Keratinocyte (primary cell): Measurements from ENCODE around the genes URM1 and GLE1.

DNA sequence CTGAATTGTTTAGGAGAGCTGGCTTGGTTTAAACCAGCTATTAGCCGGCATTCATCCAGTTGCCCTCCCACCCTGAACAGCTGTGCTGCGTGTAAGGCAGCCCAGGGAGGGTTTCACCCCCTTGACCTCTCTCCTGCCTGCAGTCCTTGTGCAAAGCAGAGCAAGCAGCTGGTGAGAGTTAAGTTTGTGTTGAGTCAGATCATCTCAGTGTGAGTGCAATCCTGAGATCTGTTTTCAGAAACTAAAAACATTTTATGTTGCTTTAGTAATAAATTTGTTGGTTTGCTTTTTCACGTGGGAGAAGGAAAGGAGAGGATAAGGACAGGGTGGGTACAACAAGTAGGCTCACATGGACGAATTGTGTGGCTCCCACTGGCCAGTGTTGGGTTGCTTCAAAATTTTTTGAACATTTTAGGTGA lies 13.1 kb downstream of the SLC25A25 start:
CAGE:
- cytosol, long polyA minus RNA: no peak
- cytosol, long polyA plus RNA: no peak
- long polyA plus RNA: no peak
- nucleus, long polyA minus RNA: no peak
- nucleus, long polyA plus RNA: no peak

GRCh38 chr9:128099197-128099687 lies 28.3 kb downstream of the PTGES2 start:
CAGE:
- cytosol, long polyA minus RNA: no peak
- cytosol, long polyA plus RNA: no peak
- long polyA plus RNA: no peak
- nucleus, long polyA minus RNA: no peak
- nucleus, long polyA plus RNA: no peak

DNA sequence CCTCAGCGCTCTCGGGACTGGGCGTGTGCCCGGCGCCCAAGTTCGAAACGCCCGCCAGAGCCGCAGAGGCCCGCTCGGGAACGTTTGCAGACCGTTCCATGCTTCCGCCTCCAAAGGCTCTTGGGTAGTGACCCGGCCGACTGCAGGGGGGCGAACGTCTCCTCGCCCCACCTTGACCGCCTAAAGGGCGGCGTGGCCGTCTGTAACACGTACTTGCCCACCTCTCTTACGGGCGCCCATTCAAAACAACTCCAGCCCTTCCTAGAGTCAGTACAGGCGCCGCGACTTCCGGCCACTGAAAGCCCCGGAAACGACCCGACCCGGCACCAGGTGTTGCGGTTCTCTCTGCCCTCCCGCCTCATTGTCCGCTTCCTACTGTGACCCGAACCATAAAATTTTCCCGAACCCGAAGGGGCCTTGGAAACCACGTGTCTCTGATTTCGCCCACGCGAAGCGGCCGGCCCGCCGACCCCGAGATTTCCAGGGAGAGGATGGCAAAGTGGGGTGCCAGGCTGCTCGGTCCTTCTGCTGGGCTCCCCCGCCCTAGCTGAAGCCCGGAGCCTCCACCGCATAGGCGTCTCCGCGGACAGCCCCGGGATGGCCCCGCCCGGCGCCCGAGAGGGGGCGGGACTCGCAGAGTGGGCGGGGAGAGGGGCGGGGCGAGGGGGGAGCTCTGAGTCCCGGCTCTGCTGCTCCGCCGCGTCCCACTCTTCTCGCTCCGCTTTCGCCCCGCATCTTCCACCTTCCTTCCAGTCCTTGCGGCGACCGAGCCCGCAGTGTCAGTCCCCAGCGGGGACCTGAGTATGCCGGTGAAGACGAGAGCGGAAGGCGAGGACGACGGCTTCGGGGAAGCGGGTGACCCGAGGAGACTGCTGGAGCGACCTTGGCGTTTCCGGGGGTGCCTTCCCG lies 567 bp upstream of the PTGES2 start:
CAGE:
- cytosol, long polyA minus RNA: no peak
- cytosol, long polyA plus RNA: start-site peak on the minus strand centred at position 160 of the sequence, 315 bp wide, 100 and 9 reads in 2 replicates; start-site peak on the minus strand centred at position 556 of the sequence, 77 bp wide, 21 and 9 reads in 2 replicates
- long polyA plus RNA: start-site peak on the minus strand centred at position 269 of the sequence, 12 bp wide, 44 and 38 reads in 2 replicates; start-site peak on the minus strand centred at position 555 of the sequence, 59 bp wide, 39 and 23 reads in 2 replicates
- nucleus, long polyA minus RNA: no peak
- nucleus, long polyA plus RNA: start-site peak on the minus strand centred at position 268 of the sequence, 13 bp wide, 94 and 62 reads in 2 replicates; start-site peak on the minus strand centred at position 563 of the sequence, 91 bp wide, 23 and 65 reads in 2 replicates

DNA sequence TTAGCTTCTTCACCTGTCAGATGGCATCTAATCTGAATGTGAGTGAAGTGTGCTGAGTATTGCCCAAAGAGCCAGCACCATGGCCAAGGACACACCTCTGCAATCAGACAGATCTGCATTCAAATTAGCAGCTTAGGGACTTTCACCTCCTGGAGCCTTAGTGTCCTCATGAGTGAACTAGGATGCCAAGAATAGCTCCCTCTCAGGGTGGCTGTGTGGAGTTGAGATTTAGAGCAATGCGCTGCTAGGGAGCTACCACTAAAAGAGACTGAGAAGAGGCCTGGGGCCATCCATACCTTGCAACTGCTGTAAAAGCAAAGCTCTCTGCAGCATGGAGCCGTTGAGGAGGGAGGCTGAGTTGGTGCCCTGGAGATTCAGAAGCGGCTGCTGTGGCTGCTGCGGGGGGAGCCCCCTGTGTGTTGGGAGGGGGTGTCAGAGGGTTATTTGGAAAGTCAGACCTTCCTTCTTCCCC lies 1.3 kb downstream of the CIZ1 start:
CAGE:
- cytosol, long polyA minus RNA: no peak
- cytosol, long polyA plus RNA: no peak
- long polyA plus RNA: no peak
- nucleus, long polyA minus RNA: no peak
- nucleus, long polyA plus RNA: start-site peak on the minus strand centred at position 401 of the sequence, 30 bp wide, 26 and 17 reads in 2 replicates

CAGE:
- cytosol, long polyA minus RNA: no peak
- cytosol, long polyA plus RNA: no peak
- long polyA plus RNA: no peak
- nucleus, long polyA minus RNA: no peak
- nucleus, long polyA plus RNA: no peak
Measured at GRCh38 chr9:128342999-128343556, 2.8 kb downstream of the SLC27A4 start.

DNA sequence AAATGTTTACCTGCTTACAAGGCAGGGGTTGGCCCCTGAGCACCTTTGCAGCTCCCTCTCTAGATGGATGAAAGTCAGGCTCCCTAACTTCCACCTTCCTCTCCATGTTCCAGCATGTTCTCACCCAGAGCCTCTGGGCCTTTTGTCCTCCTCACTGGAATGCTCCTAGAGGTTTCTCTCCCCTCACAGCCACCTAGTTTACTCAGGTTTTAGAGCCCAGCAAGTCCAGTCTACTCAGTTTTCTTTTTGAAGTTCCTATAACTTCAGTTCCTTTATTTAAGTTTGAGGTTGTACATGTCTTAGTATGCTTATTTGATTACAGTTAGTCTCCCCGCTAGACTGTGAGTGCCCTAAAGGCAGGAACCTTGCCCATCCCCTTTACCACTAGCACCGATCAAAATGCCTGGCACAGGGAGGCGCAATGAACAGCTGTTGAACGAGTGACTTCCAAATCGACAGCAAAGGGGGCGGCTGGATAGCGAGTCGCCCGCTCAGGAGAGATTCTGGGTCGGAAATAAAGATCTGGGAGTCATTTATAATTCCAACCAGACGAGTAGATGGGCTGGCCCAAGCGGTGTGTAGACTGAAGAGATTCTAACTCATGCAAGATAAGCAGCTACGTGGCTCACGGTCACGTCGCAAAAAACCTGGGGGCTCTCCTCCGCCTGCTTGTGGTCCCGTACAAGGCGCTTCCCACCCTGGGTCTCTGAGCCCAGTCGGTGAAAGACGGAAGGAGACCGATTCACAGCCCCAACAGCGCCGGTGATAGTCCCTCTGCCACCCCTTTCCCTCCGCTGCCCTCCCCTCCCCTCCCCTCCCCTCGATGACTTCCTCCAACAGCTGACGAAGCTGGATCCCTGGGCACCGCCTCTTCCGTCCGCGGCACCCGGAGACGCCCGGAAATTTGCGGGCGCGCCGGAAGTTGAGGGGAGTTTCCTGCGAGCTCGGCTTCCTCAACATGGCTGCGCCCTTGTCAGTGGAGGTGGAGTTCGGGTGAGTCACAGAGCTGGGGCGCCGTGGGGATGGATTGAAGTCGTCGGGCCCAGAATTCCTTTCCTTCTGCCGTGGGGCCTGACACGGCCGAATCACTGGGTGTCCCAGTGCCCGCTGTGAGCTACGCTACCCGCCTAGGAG lies at the start of gene URM1:
Gene URM1 (plus strand): TSS at position 952 of the 1,134 bp plus-strand sequence.
CAGE:
- cytosol, long polyA minus RNA: start-site peak on the plus strand centred at position 949 of the sequence, 16 bp wide, 26 reads
- cytosol, long polyA plus RNA: start-site peak on the plus strand centred at position 958 of the sequence, 38 bp wide, 536 and 21 reads in 2 replicates
- long polyA plus RNA: start-site peak on the plus strand centred at position 943 of the sequence, 36 bp wide, 306 and 282 reads in 2 replicates
- nucleus, long polyA minus RNA: no peak
- nucleus, long polyA plus RNA: start-site peak on the plus strand centred at position 950 of the sequence, 53 bp wide, 162 and 358 reads in 2 replicates

GRCh38 chr9:128390238-128391161 lies 19.3 kb downstream of the URM1 start:
CAGE:
- cytosol, long polyA minus RNA: no peak
- cytosol, long polyA plus RNA: no peak
- long polyA plus RNA: no peak
- nucleus, long polyA minus RNA: no peak
- nucleus, long polyA plus RNA: no peak

GRCh38 chr9:128405654-128406290 lies 14.9 kb upstream of the CERCAM start:
CAGE:
- cytosol, long polyA minus RNA: no peak
- cytosol, long polyA plus RNA: no peak
- long polyA plus RNA: no peak
- nucleus, long polyA minus RNA: no peak
- nucleus, long polyA plus RNA: no peak

DNA sequence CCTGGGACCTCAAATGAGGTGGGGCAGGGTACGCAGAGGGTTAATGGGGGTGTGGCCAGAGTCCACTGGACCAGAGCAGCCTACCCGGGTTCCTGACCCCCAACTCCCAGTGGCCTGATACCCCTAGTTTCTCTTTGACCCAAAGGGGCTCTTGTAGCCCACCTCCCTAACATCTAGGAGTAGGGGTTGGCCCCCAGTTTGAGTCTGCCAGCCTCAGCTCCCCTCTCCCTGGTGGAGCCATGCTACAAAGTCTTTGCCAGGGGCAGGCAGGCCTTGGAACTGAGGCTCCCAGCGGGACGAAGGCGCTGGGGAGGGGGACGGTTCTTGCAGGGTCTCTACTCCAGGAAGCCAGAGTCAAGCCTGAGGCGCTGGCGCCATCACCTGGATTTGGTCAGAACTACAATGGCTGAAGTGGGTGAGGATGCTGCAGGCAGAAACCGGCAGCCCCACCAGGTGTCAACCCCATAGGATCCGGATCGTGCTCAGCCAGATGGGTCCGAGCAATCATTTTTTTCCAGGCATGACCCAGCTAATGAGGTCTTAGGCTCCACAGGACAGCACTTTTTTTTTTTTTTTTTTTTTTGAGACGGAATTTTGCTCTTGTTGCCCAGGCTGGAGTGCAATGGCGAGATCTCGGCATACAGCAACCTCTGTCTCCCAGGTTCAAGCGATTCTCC lies 8.3 kb upstream of the CERCAM start:
CAGE:
- cytosol, long polyA minus RNA: no peak
- cytosol, long polyA plus RNA: no peak
- long polyA plus RNA: no peak
- nucleus, long polyA minus RNA: no peak
- nucleus, long polyA plus RNA: no peak

GRCh38 chr9:128503146-128504123 lies 1.1 kb upstream of the GLE1 start:
CAGE:
- cytosol, long polyA minus RNA: no peak
- cytosol, long polyA plus RNA: no peak
- long polyA plus RNA: no peak
- nucleus, long polyA minus RNA: no peak
- nucleus, long polyA plus RNA: no peak

DNA sequence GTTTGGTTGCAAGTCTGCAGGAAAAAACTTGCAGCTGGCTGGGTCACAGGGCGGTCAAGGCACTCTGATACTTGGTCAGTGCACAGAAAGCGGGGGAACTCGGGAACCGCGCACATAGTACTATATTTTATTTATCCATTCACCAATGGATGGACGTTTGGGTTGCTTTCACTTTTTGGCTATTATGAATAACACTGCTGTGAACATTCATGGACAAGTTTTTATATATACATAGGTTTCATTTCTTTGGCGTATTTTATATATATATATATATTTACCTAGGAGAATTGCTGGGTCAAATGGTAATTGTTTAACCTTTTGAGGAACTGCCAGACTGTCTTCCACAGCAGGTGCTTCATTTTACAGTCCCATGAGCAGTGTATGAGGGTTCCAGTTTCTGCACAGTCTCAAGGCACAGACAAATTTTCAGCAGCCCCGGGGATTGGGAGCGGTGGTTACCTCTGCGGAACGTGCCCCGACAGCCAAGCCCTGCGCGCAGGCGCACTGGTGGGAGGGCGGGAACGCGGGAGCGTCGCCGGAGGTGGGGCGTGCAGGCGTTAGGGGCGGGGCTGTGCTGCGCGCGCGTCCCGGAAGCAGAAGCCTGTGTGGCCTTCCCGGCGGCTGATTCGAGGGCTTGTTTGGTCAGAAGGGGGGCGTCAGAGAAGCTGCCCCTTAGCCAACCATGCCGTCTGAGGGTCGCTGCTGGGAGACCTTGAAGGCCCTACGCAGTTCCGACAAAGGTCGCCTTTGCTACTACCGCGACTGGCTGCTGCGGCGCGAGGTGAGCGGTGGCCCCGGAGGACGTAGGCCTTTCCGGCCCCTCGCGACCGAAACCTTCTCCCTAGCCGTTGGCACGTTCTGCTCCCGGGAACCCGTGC lies at the start of gene GLE1:
Gene GLE1 (plus strand): TSS at position 596 of the 878 bp plus-strand sequence.
CAGE:
- cytosol, long polyA minus RNA: start-site peak on the plus strand centred at position 595 of the sequence, 7 bp wide, 201 reads
- cytosol, long polyA plus RNA: no peak
- long polyA plus RNA: no peak
- nucleus, long polyA minus RNA: start-site peak on the plus strand centred at position 592 of the sequence, 14 bp wide, 131 reads
- nucleus, long polyA plus RNA: no peak

DNA sequence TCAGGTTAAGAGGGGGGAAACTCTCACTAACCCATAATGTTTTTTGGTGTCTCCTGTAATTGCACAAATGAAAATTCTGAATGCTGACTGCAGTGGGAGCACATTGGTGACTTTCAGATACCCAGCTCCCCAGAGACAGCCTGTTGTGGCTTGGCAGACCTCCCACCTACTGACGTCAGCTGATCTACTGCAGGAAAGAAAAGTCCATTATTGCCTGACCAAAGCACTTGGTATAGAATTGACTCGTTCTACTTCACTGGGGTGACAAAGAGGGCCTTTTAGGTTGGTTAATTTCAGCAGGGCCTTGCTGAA lies 6.5 kb downstream of the SPTAN1 start:
CAGE:
- cytosol, long polyA minus RNA: no peak
- cytosol, long polyA plus RNA: no peak
- long polyA plus RNA: no peak
- nucleus, long polyA minus RNA: no peak
- nucleus, long polyA plus RNA: no peak

GRCh38 chr9:128580847-128581191 lies 28.4 kb downstream of the SPTAN1 start:
CAGE:
- cytosol, long polyA minus RNA: no peak
- cytosol, long polyA plus RNA: no peak
- long polyA plus RNA: no peak
- nucleus, long polyA minus RNA: no peak
- nucleus, long polyA plus RNA: no peak

DNA sequence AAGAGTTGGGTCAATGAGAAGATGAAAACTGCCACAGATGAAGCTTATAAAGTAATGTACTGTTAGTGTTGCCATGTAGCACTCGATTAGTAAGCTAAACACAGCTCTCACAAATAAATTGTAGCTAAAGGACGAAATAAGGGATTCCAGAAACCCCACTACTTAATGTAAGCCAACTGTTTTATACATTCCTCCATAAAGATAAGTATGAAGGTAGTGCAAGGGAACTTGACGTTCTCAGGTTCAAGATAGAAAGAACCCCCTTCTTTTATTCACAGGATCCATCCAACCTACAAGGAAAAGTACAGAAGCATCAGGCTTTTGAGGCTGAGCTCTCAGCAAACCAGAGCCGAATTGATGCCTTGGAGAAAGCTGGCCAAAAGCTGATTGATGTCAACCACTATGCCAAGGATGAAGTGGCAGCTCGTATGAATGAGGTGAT lies 30.4 kb downstream of the SPTAN1 start:
CAGE:
- cytosol, long polyA minus RNA: no peak
- cytosol, long polyA plus RNA: no peak
- long polyA plus RNA: no peak
- nucleus, long polyA minus RNA: start-site peak on the minus strand centred at position 381 of the sequence, 12 bp wide, 12 reads
- nucleus, long polyA plus RNA: no peak

DNA sequence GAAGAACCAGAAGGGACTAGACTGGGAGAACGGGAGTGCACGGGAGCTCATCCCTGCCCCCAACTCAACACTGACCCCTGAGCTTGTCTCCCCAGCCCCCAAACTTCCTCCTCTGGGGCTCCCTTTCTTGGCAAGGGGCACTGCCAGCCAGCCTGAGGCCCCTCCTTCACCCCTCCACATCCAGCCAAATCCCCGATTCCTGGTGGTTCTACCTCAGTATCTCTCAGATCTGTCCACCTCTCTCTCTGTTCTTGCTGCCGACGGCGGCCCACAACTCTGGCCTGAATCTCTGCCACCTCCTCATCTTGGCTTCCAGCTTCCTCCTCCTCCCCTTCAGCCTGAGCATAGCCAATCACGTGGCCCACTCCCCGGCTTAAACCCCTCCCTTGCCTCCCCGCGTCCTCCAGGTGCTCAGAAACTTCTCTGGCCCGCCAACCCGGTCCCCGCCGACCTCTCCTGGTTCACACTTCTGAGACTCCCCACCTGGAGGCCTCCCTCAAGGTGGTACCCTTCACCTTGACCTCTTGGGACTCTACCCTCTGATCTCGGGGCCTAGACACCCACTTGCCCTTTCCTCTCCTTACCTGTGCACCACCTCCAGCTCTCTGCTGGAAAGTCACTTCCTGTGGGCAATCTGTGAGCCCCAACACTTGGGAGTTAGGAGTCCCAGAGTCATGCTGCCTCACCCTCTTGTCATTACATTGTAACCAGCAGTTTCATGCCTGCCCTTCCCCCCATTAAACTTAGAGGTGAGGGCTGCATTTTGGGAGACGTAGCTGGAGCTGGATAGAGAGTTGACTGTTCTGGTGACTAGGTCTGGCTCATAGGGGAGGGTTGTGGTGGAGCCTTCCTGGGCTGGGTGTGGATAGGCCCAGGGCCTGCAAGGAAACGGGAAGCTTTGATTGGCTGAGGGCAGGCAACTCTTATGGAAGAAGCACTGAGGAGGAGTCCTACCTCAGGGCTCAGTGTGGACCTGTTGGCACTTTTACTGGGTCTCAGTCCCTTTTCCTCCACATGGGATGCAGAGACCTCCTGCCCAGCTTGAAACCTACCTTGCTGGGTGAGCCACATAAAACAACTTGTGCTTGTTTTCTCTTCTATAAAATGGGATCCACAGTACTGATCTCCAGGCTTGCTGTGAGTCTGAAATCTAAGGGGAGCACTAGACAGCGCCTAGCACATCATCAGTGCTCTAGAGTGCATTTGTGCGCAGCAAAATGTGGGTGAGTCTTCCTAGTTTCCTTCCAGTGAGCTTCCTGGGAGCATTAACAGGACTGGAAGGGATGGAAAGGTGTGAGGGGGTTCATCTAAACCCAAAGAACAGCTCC lies 4.4 kb upstream of the SET start:
CAGE:
- cytosol, long polyA minus RNA: no peak
- cytosol, long polyA plus RNA: no peak
- long polyA plus RNA: start-site peak on the minus strand centred at position 331 of the sequence, 109 bp wide, 30 and 25 reads in 2 replicates; start-site peak on the minus strand centred at position 670 of the sequence, 85 bp wide, 5 and 9 reads in 2 replicates; start-site peak on the minus strand centred at position 810 of the sequence, 64 bp wide, 58 and 22 reads in 2 replicates
- nucleus, long polyA minus RNA: start-site peak on the minus strand centred at position 810 of the sequence, 31 bp wide, 32 reads
- nucleus, long polyA plus RNA: start-site peak on the minus strand centred at position 338 of the sequence, 122 bp wide, 81 and 71 reads in 2 replicates; start-site peak on the minus strand centred at position 654 of the sequence, 170 bp wide, 12 and 26 reads in 2 replicates

DNA sequence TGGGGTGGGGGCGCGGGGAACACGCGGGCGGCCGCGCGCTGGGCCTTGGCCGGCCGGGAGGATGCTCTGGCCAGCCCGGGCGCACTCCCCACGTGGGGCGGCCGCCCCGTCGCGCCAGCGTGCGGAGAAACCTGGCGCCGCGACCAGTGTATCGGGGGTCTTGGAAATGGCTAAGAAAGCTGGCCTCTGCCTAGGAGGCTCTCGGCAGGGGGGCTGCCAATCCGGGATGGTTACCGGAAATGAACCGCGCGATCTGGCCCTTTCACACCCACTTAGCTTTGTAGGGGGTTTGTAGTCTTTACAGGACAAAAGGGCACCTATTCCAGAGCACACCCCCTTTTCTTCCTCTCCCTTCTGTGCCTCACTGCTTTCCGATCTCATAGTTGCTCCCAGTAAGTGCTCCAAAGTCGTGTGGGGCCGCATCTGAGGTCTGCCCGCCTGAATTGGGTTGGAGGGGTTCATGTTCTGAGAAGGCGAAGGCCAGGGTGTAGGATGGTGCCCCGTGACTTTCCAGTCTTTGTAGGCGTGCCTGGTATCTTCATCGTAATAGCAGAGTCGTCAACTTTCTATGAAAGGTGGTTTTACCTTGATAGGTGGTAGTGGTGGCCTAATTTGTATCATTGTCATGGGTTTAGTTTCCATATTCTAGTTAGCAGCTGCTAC lies 1.3 kb downstream of the SET start:
CAGE:
- cytosol, long polyA minus RNA: no peak
- cytosol, long polyA plus RNA: no peak
- long polyA plus RNA: no peak
- nucleus, long polyA minus RNA: no peak
- nucleus, long polyA plus RNA: no peak

DNA sequence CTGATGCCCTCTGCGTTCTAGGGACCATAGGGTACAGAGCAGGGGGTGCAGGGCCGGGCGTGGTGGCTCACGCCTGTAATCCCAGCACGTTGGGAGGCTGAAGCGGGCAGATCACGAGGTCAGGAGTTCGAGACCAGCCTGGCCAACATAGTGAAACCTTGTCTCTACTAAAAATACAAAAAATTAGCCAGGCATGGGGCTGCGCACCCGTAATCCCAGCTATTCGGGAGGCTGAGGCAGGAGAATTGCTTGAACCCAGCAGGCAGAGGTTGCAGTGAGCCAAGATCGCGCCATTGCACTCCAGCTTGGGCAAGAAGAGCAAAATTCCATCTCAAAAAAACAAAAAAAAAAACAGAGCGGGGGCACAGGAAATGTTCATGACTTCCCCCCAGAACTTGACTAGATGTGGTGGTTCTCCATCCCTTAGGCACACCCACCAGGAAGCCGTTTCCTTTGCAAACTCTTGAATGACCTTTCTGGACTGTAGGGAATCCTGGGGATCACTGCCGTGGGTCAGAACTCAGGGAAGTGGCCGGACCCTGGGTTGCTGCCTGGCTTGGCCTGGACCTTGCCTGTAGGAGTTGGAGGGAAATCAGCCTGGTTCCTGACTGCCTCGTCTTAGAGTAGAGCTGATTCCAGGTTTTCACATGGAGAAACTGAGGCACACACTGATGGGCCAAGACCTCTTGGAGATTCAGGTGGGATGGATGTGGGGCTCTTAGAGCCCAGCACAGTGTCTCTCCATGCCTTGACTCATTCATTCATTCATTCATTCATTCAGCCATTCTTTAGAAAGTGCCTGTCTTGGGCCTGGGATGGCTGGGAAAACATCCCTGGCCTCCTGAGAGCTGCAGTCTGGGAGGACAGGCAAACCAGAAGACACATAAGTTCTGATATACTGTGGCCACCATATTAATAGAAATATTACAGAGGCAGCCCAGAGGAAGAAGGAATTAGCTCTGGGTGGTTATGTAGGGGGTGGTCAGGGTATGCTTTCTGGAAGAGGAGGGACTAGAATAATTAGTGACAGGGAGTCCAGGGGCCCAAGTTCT lies 2.0 kb downstream of the LRRC8A start:
CAGE:
- cytosol, long polyA minus RNA: no peak
- cytosol, long polyA plus RNA: no peak
- long polyA plus RNA: no peak
- nucleus, long polyA minus RNA: no peak
- nucleus, long polyA plus RNA: no peak

DNA sequence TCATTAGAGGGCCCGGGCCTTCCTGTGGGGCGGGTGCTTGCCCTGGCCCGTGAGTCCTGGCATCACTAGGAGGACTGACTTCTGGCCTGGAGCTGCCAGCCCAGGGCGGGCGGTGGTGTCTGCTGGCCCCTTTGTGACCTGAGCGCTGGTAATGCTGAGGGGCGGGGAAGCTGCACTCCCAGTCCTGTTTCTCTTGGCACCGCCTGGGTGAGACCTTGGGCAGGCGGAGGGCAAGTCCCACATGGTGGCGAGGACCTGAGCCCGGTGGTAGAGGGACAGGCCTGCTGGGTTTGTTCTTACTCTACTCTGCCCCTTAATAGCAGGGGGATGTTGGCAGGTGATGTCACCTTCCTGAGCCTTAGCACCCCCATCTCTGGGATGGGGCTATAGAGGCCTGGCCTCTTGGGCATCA lies 18.0 kb upstream of the PHYHD1 start:
CAGE:
- cytosol, long polyA minus RNA: no peak
- cytosol, long polyA plus RNA: no peak
- long polyA plus RNA: no peak
- nucleus, long polyA minus RNA: no peak
- nucleus, long polyA plus RNA: no peak

DNA sequence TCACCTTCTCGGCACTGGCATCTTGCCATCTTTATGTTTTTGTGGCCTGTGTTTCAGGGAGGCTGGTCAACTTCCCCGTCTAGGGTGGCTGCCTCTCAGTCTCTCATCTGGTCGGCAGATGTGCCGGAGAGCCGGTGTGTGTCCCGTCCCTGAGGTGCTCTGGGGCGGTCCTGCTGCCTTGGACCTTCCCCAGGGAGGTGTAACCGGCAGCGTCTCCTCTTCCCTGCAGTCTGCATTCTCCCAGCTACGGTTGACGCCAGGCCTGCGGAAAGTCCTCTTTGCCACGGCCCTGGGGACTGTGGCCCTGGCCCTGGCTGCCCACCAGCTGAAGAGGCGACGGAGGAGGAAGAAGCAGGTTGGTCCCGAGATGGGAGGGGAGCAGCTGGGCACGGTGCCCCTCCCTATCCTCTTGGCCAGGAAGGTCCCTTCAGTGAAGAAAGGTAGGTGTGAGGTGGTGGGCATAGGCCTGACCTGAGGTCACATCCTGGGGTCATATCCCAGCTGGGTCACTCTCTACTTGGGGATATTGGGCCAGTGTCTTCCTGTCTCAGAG lies 5.7 kb downstream of the MIGA2 start:
CAGE:
- cytosol, long polyA minus RNA: no peak
- cytosol, long polyA plus RNA: no peak
- long polyA plus RNA: no peak
- nucleus, long polyA minus RNA: no peak
- nucleus, long polyA plus RNA: no peak

DNA sequence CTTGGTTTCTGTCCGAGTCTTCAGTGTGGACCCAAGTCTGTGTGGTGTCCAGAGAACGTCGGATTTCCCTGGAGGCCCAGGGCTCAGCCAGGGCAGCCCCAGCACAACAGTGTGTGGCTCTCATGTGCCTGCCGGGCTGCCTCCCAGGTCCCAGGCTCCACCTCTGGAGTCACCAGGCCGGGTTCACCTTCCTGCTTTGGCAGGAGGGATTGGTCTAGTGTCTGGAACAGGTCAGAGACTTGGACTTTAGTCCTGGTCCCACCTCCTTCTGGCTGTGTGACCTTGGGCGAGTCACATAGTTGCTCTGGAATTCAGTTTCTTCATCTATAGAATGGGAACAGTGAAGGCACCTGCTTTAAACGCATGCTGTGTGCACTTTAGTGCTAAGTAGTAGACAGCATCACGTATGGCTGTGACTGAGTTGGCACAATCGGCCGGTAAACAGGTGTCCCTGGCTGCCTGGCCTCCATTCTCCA lies 3.2 kb downstream of the DOLPP1 start:
CAGE:
- cytosol, long polyA minus RNA: no peak
- cytosol, long polyA plus RNA: no peak
- long polyA plus RNA: no peak
- nucleus, long polyA minus RNA: no peak
- nucleus, long polyA plus RNA: no peak